SJSA1 (cell line): ENCODE measurements around the gene SLU7.

GRCh38 chr5:159053685-159054257 lies 45.9 kb downstream of the EBF1 start:
- RAMPAGE, long total RNA, result no peak

DNA sequence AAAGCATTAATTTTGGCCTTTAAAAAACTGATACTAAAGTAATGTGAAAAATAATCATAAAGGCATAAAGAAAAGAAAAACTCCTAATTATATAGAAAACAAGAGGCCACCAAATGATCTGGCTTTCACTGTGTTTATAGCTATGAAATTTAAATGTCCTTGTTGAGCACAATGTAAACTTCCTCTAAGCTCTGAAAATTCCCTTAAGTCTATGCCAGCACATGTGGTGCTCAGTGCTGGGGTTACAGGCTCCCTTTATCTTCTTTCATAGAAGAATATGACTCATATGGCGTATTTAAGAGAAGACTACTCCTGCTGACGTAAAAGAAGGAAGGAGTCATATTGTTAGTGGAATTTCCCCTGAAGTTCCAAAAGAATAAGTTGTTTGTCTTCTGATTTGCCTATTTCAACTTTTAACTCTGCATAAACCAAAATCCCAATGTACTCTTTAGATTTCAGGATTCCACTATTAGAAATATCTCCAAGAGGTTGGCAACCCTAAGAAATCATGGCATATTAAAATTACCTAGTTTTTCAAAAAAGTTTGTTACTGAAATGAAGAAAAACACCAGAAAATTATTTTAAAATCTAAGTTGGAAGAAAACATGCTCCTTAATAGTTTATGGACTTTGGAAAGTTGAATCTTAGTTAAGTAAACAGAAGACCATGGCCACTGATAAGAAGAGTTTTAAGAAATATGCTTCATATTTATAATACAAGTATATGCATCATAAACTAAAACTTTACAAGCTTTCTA lies 30.3 kb downstream of the RNF145 start:
- RAMPAGE, long total RNA, result no peak

DNA sequence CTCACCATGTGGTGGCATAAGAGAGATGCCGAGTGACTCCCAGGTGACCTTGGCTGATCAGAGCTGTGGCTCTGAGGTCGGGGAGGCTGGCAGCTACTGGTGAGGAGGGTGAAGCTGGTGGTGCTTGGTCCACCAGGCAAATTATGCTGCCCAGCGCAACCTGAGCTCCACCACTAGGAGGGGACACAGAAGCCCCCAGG lies 111.2 kb upstream of the IL12B start:
- RAMPAGE, long total RNA, result no peak

DNA sequence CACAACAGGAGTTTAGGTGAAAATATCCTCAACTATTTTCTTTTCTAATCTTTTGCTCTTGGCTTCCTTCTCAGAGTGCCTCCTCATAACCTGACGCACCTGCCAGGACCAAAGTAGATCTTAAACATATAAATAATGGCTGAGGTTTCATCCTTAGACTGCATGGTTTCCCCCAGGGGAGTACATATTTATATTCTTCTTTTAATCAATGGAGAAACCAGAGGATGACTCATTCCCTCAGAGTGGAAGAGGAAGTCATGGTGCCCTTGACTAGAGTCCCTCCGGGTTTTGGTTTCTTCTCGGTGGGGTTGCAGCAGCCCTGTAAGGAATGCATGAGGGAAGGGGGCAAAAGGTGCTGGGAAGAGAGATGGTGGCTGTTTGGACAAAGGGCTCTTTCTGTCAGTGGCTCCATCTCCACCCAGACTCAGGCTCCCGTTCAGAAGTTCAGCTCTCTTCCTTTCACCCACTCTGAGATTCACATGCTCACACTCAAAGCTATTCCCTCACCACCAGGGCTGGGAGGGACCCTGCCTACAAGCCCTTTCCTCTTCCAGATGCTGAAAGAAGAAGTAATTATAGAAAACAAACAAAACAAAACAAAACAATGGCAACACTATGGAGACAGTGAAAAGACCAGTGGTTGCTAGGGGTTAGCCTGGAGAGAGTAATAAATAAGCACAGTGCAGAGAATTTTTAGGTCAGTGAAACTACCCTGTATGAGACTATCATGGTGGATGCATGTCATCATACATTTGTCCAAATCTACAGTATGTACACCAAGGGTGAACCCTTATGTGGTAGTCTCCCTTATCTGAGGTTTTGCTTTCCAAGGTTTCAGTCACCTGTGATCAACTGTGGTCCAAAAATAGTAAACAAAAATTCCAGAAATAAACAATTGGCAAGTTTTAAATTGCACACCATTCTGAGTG lies 129.8 kb upstream of the IL12B start:
- RAMPAGE, long total RNA, result no peak

DNA sequence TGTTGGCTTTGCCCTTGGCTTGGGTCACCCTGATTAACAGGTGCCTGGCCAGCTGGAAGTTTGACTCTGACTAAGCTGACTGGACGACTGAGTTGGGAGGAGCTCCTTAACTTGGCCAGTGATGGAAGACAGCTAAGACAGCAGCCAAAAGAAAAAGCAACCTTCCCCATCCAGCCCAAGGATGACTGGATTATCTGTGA lies 60.4 kb upstream of the ADRA1B start:
- RAMPAGE, long total RNA, result no peak

GRCh38 chr5:160118123-160119292 lies 742 bp downstream of the PWWP2A start:
- RAMPAGE, long total RNA, result no peak

- RAMPAGE, long total RNA, result no peak
These were observed 40.9 kb upstream of the PWWP2A start for GRCh38 chr5:160159888-160160854.

DNA sequence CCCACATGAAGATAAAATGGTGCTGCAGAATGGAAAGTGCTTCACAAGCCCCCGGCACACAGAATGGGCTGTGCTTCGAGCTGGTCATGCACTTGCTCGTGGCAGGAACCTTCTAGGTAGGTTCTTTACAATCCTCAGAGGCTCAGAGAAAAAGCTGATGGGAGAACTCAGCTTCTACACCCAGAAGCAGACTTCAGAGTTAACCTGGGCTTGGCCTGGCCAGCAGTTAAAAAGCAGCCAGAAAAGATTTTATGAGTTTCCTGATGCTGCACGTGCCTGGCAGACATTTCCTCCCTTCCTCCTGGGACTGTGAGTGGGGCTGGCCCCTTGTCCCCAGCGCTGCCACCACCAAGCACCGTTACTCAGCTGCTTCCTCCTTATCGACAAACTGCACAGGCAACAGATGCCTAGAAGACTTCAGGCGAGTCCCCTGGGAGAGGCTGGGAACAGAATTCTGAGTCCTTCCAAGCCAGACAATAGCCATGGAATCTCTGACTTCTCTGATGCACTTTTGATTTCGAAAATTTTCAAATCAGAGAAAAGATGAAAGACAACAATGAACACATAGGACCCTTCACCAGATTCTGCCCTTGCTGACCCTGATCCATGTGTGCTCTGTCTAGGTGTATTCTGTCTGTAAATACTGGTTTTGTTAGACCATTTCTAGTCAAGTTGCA lies 33.4 kb downstream of the FABP6 start:
- RAMPAGE, long total RNA, result no peak

DNA sequence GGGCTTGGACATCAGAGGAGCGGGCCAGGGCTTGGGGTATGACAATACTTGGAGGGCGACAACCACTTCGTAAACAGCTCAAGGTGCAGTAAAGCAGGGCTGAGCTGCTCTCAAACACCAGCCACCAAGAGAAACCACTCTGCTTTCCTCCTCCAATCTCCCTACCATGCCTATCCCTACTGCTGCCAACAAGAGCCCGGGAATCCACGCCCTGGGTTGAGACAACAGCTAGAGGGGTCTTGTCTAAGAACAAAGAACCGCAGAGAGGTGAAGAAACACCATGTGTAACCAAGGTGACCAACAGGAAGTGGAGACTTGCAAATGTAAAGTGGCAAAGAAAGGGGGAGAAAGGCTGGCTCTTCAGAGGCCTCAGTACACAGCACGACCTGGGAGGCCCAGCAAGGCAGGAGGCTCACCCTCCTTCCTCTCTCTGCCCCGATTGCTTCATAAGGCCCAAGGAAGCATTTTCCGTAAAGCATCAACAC lies 18.5 kb downstream of the CCNJL start:
- RAMPAGE, long total RNA, result no peak

DNA sequence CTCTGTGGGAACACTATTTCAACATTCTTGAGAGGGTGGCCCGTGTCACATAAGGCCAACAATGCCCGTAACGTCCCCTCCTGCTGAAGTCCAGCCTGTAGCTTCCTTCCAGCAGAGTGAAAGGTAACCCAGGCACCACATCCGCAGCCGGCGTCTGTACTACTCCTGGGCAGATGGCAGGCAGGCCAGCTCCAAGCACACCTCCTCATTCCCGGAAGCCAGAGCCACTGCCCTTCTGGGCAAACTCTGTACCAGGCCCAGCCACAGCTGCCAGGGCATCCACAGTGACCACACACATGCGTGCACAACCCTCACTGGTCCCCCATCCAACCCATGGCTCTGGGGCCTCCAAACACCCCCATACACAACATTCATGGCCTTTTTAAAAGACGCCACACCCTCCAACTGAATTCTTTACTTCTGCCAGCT lies 18.1 kb downstream of the CCNJL start:
- RAMPAGE, long total RNA, result no peak

DNA sequence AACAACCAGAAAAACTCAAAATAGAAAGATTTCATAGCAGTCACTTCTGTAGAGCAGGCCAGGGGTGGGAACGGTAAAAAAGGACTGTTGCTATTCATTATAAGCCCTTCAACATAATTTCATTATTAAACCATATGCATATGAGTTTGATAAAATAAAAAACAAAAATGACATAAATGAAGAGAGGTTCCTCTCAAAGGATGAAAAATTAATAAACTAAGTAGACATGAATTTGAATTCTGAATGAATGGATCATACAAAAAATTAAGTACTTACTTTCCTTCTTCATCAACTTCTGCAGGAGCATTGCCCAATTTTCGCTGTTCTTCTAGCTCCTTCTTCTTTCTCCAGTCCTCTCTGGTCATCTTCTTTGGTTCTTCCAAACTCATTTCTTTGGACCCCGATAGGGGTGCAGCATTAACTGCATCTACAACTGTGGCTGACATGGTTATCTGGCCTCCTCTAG lies 4.0 kb downstream of the SLU7 start:
- RAMPAGE, long total RNA, result no peak

- RAMPAGE, long total RNA, result start-site peak on the minus strand at chr5:160419065-160419119, 301 and 236 reads in 2 replicates
These were observed at the start of gene SLU7 for GRCh38 chr5:160418403-160419362. TSS of gene SLU7 (minus strand) at chr5:160419081.

DNA sequence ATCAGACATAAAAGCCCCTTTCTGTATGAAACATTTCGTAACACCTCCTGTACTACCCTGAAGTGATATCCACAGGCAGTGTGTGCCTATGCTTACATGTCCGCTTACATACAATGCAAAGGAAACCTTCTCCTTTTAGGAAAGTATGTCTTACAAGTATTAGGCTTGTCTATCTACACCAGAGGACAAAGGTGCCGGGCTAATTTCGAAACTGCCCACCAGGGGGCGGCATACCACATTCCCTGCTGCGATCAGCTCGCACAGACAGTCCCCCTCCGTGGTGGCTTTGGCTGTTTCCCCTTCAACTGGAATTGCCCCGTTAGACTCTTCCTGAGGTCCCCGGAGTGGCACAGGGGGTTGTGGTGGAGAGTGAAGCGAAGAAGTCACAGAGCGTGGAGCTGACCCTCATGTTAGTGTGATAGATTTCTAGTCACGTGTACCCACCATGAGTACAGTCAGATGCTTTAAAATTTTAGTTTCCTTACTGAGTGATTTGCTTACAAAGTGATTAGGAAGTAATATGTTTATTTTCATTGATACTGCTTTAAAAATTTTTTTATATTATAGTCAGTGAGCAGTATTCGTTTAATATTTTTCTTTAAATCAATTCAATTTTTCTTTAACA lies 17.5 kb downstream of the PTTG1 start:
- RAMPAGE, long total RNA, result no peak

DNA sequence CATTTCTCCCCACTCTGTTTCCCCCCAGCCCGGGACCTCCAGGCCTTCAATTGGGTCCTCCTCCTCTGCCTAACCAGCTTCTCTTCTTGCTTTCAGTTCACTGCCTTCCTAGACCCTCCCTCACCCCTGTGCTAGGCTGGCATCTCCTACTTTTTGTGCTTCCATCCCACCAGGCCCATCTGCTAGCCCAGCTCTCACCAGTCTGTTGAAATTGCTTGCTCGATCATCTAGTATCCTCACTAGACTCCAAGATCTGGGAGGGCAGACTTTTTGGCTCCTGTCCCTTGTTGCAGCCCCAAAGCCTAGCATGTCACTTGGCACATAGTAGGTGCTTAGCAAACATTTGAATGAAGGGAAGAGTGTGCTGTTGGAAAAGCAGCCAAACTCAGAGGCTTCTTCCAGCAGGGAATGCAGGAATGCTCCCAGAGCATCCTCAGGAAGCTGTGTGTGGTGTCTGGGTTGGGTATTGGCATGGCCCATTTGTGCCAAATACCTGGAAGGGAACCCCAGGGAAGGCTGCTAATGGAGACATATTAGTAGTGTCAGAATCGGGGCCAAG lies 193.6 kb downstream of the PTTG1 start:
- RAMPAGE, long total RNA, result no peak

- RAMPAGE, long total RNA, result no peak
These were observed 206.5 kb downstream of the PTTG1 start for GRCh38 chr5:160628019-160628769.

DNA sequence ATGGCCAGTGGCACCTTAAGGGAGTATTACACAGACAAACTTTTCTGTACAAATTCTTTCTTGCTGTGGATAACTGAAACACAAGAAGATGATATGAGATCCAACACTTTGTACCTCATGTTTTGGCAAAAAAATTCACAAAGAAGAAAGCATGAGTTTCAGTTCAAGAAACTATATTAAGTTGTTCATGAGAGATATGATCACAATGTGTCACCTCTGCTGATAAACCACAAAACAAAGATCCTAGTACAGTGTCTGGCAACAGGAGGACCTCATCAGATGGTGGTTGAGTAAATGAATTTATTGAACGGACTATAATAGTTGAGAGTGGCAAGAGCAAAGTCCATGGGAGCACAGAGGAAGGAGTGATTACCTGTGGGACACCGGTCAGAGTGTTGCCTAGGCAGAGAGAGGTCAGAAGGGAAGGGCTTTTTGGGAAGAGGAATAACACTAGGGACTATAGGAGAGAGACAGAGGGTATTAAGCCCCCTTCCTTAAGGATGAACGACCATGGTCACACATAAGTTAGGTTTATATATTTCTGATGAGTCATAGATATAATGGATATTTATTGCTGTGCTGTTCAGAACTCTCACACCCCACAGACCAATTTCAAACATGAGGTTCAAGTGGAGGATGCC lies 194.0 kb downstream of the ATP10B start:
- RAMPAGE, long total RNA, result no peak

- RAMPAGE, long total RNA, result no peak
These were observed 62.1 kb downstream of the ATP10B start for GRCh38 chr5:160789835-160790368.

- RAMPAGE, long total RNA, result no peak
These were observed 52.8 kb downstream of the ATP10B start for GRCh38 chr5:160799146-160799608.

GRCh38 chr5:160873205-160874022 lies 21.4 kb upstream of the ATP10B start:
- RAMPAGE, long total RNA, result no peak

DNA sequence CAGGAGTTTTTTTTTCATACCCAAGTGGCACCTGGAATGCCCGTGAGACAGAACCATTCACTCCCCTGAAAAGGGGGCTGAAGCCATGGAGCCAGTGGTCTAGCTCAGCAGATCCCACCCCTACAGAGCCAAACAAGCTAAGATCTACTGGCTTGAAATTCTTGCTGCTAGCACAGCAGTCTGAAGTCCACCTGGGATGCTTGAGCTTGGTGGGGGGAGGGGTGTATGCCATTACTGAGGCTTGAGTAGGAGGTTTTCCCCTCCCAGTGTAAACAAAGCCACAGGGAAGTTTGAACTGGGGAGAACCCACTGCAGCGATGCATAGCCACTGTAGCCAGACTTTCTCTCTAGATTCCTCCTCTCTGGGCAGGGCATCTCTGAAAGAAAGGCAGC lies 41.1 kb upstream of the ATP10B start:
- RAMPAGE, long total RNA, result no peak